ENCODE measurements around a stretch of chr10.

DNA sequence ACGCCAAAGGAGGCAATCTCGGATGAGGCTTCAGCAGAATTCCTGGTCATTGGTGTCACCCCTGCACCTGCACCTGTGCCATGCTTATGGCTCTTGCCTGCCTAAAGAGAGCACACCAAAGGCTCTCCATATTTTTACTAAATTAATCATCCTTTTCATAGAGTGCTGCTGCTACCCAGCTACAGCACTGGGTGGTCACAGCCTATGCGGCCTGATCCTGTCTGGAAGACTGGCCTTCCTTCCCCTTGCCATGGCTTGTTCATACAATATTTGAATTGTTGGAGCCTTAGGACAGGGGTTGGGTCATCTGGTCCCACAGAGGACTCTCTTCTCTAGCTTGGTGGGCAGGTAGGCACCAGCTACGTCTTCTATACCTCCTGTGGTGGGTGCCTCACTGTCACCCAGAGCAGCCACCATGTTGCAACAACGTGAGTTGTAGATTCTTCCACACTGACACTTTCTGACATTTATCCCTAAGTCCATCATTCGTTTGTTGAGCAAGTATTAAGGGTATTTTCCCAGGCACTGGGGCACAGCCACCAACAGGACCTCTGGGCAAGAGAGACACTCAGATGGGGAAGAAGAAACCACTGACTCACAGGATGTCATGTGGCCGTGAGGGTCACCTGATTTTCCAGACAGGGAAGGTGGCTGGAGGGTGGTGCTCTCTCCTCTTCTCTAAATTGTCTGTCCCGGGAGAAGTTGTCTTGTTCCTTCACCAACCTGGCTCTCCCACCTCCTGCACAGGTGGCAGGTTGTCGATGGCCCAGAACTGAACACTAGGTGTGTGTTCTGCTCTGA lies 51.9 kb upstream of the PPIF start:
- PRO-cap, 2 experiments: no peak in any of the 2 experiments

DNA sequence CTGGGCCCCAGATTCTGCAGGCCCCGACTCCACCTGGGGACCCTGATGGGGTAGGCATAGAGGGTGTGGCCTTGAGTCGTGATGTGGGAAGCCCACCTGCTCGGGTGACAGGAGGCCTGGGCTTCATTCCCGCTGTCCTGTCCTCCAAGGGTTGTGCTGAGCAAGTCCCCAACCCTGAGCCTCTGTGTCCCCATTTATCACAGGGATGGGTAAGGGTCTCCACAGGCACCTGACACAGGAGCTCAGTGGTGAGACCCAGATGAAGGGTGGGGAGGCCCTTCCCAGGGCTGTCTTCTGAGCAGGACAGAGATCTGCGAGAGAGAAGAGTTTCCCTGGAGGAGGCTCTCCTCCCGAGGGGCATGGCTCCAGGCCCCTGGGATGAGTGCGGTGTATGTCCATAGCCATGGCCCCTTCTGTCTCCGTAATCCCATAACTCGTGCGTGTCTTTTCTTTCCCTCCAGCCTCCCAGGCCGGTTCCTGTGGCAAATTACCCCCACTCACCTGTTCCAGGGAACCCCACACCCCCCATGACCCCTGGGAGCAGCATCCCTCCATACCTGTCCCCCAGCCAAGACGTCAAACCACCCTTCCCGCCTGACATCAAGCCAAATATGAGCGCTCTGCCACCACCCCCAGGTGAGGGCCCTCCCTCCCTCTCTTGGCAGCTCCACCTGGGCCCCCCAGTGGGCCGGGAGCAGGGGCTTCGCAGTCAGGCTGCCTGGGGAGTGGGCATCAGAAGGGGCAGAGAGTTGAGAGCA lies 49.1 kb upstream of the PPIF start:
- PRO-cap, 2 experiments: no peak in any of the 2 experiments

- PRO-cap, 2 experiments: no peak in any of the 2 experiments
Measured at GRCh38 chr10:79316571-79317473, 30.4 kb upstream of the PPIF start.

DNA sequence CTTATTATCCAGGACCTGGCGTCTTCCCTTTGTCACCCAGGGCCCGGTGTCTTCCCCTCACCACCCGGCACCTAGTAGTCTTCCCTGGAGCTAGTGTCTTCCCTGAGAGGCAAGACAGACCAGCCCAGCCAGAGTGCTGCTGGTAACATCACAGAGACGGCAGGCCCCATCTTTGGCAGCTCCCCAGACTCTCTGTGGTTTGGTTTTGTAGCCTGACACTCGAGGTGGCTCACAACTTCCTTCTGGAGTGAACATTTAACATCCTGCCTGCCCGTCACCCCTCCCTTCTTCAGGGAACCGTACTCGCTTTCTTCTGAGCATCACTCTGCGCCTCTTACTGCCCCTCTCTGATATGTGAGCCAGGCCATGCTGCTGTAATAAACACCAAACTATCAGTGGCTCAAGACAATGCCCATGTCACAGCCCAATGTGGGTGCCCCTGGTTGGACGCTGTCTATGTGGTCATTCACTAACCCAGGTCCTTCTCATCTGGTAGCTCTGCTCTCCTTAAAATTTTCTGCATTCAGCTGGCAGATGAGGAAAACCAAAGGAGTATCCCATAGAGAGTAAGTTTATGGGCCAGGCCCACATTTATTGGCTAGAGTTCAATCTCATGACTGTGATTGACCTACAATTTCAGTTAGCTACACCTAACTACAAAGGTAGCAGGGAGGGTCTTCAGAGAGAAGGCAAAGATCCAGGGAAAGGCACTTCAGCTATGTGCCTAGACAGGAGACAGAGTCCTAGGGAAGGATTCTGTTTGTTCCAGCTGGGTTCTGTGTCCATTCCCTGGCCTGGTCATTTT lies 23.9 kb upstream of the PPIF start:
- PRO-cap, 2 experiments: no peak in any of the 2 experiments

GRCh38 chr10:79348446-79349361 lies 1.4 kb downstream of the PPIF start:
- PRO-cap, 2 experiments: no peak in any of the 2 experiments

GRCh38 chr10:79353993-79354944 lies 7.0 kb downstream of the PPIF start:
- PRO-cap, 2 experiments: no peak in any of the 2 experiments

DNA sequence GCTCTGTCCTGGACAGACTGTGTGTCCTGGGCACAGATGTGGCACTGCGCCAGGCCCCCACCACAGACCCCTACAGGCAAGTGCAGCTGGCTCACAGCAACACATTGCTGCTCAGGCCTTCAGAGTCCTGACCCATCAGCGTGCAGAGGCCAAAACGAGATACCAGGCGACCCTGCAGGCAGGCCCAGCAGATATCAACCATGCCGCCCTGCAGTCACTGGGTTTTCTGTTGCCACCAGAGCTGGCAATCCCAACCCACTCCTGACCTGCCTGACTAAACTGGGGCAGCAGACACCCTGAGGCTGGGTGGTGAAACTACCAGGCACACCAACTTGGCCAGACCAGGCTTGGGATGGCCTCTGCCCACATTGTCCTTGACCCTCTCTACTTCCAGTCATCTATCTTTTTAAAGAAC lies 20.3 kb downstream of the ZCCHC24 start:
- PRO-cap, 2 experiments: no peak in any of the 2 experiments

- PRO-cap, 2 experiments: no peak in any of the 2 experiments
Measured at GRCh38 chr10:79467651-79468275, 22.3 kb upstream of the ZCCHC24 start.

DNA sequence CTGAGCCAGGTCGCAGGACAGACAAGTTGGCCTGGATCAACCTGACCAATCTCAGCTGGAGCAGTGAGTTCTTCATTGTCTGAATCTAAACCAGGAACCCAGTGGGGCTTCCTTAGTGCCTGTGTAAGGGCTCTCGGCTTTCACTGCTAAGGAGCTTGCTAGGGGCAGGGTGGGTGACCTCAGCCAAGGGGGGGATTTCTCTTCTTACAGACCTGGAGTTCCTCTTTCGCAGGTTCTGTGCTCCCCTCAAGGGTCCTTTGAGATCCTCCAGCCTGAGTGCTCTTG lies 273 bp upstream of the SFTPA1 start:
- PRO-cap, 2 experiments: no peak in any of the 2 experiments

DNA sequence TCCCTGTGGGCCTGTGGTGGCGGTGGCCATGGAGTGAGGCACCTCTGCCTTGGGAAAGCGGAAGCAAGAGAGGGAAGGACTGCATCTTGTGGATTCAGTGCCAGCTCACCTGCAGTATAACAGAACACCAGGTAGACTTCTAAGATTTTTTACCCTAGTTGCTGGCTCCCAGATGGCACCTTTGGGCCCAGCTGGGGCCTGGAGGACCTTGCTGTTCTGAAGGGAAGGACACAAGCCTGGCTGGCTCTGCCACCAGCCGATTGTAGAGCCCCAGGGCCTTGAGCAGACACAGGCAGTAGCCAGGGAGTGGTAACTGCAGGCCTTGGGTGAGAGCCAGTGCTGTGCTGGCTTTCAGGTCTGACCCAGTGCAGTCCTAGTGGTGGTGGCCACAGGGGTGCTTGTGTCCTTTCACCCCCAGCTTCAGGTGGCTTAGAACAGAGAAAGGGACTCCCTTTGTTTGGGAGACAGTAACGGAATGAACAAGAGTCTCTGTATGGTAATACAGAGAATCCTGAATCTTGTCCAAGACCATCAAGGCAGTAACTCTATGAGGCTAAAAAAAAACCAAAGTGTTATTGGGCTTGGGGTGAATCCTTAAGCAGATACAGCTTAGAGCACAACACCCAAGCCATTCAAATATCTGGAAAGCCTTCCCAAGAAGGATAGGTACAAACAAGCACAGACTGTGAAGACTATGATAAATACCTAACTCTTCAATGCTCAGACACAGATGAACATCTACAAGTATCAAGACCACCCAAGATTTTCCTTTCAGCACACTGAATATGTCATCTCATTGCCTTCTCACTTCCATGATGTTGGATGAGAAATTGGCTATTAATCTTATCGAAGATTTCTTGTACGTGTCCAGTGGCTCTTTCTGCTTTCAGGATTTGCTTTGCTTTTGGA lies 16.0 kb downstream of the PLAC9 start:
- PRO-cap, 2 experiments: no peak in any of the 2 experiments

DNA sequence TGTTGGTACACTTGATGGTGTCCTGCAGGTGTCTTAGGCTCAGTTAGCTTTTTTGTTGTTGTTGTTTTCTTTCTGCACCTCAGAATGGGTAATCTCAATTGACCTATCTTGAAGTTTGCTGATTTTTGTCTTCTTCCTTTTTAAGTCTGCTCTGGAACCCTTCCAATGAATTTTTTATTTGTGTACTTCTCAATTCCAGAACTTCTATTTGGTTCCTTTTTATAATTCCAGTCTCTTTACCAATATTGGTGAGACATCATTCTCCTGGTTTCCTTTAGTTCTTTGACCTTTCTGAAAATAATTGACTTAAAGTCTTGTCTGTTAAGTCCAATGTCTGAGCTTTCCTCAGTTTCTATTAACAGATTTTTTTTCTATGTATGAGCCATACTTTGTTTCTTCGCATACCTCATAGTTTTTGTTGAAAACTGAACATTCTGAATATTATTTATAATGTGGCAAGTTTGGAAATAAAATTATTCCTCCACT lies 16.9 kb downstream of the PLAC9 start:
- PRO-cap, 2 experiments: no peak in any of the 2 experiments

GRCh38 chr10:80152669-80153259 lies 20.2 kb downstream of the PLAC9 start:
- PRO-cap, 2 experiments: no peak in any of the 2 experiments

- PRO-cap, 2 experiments: no peak in any of the 2 experiments
Measured at GRCh38 chr10:80155297-80156449, 23.1 kb downstream of the PLAC9 start.

DNA sequence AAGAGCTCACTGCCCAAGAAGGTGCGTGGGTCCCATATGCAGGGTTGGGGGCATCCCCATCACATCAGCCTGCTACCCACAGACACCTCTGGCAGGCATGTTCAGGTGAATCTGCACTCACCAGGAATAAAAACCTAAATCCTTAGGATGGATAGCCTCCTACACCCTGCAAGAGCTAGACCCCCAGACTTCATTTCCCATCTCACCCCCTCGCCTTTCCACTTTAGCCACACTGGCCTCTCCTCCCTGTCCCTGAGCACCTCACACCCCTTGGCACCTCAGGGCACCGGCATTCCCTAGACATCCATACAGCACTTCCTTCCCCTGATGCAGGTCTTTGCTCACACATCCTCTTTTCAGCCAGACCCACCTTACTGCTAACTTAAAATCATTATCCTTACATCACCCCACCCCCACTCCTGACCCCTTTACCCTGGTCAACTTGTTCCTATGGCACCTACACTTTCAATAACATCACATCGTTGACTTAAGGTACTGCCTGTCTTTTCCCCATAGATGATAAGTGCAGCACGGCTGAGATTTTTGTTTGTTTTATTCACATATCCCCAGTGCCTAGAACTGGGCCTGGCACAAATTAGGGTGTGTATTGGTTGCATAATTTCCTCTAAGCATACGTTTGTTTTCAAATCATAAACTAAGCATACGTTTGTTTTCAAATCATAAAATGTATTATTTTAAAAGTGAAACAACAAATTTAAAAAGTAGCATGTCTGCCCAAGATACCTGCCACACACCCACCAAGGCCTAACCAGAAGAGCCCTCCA lies 35.5 kb downstream of the ANXA11 start:
- PRO-cap, 2 experiments: no peak in any of the 2 experiments

GRCh38 chr10:80207818-80208483 lies 2.6 kb upstream of the ANXA11 start:
- PRO-cap, 2 experiments: no peak in any of the 2 experiments

- PRO-cap, 2 experiments: no peak in any of the 2 experiments
Measured at GRCh38 chr10:80322278-80322511, 32.7 kb upstream of the MAT1A start.

- PRO-cap, 2 experiments: no peak in any of the 2 experiments
Measured at GRCh38 chr10:80410097-80410730, 1.9 kb downstream of the PRXL2A start.

- PRO-cap, 2 experiments: no peak in any of the 2 experiments
Measured at GRCh38 chr10:80465813-80466369, 11.8 kb downstream of the TSPAN14 start.

- PRO-cap, 2 experiments: peak in 1 of 2 experiments; most common plus-strand start chr10:80468301 (in 1); most common minus-strand start chr10:80467820 (in 1)
Measured at GRCh38 chr10:80467766-80468438, 13.8 kb downstream of the TSPAN14 start.

- PRO-cap, 2 experiments: no peak in any of the 2 experiments
Measured at GRCh38 chr10:80519708-80520327, 17.9 kb upstream of the SH2D4B start.